ENCODE measurements around the genes LENG8, GP6, SYT5 and HSPBP1.

DNA sequence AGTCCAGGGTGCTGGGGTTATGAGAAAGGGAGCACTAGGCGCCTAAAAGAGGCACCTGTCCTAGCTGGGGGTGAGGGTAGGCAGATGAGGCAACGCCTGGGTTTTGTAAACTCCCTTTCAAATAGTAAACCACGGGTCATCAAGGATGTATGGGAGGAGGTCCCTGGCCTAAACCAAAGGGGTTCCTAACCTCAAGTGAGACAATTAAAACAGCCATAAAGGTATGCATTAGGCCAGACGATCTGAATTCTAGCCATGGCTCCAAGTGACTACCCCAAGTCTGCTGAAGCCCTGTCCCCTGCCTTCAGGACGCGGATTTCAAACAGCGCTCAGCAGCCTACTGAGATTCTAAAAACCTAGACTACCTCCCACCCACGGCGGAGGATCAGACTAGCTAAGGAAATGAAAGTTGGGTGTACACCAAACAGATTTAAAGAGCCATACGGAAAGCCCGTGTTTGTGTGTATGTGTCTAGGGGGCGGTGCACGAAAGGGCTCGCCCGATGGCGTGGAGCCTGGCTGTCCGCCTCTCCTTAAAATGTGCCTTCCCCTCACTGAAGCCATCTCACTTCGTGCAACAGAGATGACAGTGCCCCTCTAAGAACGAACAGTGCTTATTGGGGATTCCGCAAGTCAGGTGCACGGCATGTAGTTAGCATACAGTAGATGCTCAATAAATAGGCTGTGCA is 831 bp downstream of the LENG1 start:
- RRBS = no CpG with 5 or more reads among the region's 21 CpGs

DNA sequence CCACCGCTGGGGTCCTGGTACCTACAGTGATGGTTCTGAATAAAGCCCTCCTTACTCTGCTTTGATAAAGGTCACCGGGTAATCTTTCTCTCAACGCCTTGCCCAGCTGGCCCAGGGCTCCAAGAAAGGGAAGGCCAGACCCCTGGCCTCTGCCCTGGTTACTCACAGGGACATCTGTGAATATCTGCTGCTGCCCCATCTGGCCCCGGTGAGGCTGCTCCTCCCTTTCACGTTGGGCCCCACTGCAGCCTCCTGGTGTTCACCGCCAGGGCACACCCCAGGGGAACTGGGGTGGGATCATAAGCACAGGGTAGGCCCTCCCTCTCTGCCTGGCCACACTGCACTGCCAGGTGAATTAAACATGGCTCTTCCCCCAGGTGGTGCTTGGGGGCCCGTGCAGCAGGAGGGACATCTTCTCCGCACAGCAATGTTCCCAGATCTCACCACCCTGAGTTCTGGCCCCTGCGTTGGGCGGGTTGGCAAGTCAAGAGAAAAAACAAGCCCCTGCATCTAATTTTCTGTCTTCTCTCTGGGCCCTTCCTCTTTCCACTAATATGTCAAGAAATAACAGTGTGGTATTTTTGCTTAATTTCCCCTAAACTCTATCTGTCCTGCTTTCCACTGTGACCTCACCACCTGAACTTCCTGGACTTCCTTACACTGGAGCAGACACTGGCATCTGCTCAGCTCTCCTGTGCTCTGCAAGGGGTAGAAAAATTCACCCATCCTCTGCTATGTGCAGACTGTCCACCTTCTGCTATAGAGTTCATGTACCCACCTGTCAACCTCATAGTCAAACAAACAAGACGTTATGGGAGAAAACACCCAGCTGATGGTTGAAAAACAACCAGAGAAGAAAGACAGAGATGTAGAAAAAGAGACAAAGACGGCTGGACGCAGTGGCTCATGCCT is 12.5 kb downstream of the LAIR1 start:
- RRBS = no CpG with 5 or more reads among the region's 13 CpGs

GRCh38 chr19:54374160-54374664 is 9.5 kb upstream of the LAIR1 start:
- RRBS = no CpG with 5 or more reads among the region's 12 CpGs

DNA sequence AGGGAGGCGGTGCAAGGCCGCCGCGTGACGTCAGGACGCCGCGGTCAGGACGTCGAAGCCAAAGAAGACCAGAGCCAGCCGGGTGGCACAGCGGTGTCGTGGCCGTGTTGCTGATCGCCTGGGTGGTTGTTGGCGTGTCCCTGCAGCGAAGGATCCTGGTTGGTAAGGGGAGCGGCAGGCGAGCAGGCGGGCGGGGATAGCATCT is at the start of gene LENG8:
Gene LENG8 (plus strand): TSS at position 51 of the 205 bp plus-strand sequence.
- RRBS = no CpG with 5 or more reads among the region's 21 CpGs

GRCh38 chr19:54449354-54450192 is 574 bp downstream of the LENG8 start:
- RRBS = under 1% methylated on average over 19 of the region's 74 CpGs

DNA sequence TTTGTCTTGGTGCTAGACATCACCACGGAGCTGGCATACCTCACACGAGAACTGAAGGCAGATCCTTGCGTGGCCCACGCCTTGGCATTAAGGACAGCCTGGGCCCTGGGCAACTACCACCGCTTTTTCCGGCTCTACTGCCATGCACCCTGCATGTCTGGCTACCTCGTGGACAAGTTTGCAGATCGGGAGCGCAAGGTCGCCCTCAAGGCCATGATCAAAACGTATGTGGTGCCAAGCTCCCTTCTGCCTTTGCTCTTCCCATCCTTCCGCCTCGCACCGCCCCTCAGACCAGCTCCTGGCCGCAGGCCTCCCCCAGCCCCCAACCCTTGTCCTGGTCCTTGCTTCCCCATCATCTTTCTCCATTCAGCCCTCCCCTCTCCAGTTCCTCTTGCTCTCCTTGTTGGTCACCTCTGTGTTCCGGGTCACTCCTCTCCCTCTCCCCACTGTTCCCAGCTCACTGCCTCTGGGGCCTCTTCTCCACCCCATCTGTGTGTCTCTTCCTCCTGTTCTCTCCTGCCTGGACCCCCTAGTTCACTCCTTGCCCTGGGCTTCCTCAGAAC is 5.2 kb downstream of the LENG9 start:
- RRBS = no CpG with 5 or more reads among the region's 16 CpGs

- RRBS = no CpG with 5 or more reads among the region's 8 CpGs
These were observed 969 bp downstream of the LAIR2 start for GRCh38 chr19:54503528-54504072.

DNA sequence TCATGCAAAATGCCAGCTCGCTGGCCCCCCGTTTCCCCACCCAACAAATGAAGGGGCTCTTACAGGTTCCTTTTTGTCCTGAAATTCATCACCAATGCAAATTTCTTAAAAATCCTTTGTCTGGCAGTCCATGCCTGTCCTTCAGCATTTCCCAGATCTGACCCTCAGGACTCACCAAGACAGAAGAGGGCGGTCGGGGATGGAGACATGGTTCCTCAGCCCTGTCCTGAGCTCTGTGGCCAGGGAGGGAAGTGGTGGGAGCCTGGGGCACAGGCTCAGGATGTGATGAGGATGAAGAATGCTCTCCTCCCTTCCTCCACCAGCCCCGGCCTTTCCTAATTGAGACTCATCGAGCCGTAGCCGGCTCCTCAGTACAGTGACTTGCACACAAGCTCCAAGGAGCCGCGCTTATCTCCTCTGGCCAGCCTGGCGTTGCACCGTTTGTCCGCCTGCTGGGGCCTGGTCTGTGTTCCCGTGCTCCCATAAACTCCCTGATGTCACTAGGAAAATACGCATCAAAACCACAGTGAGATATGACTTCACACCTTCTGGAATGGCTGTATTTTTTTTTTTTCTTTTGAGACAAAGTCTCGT is at the start of gene GP6:
Gene GP6 (minus strand): TSS at position 237 of the 594 bp plus-strand sequence.
- RRBS = no CpG with 5 or more reads among the region's 16 CpGs

DNA sequence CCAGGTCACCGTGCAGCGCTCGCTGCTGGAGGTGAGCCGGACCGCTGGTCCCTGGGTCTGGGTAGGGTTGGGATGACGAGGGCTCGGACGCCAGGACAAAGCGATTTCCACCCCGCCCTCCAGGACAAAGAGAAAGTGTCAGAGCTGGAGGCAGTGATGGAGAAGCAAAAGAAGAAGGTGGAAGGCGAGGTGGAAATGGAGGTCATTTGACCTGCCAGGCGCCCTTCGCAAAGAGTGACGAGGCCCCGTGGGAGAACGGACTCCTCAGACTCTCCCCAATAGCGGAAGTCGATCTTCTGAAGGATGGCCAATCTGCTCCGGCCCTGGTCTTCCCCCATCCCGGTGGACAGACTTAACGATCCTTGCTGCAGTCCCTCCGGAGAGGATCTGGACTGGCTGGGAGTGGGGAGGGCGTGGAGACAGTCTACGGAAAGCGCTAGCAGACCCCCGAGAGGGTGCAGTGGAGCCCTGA is 11.8 kb downstream of the EPS8L1 start:
- RRBS = no CpG with 5 or more reads among the region's 26 CpGs

GRCh38 chr19:55110995-55112180 is 6.0 kb downstream of the PPP1R12C start:
- RRBS = 56% methylated on average over 2 of the region's 30 CpGs

DNA sequence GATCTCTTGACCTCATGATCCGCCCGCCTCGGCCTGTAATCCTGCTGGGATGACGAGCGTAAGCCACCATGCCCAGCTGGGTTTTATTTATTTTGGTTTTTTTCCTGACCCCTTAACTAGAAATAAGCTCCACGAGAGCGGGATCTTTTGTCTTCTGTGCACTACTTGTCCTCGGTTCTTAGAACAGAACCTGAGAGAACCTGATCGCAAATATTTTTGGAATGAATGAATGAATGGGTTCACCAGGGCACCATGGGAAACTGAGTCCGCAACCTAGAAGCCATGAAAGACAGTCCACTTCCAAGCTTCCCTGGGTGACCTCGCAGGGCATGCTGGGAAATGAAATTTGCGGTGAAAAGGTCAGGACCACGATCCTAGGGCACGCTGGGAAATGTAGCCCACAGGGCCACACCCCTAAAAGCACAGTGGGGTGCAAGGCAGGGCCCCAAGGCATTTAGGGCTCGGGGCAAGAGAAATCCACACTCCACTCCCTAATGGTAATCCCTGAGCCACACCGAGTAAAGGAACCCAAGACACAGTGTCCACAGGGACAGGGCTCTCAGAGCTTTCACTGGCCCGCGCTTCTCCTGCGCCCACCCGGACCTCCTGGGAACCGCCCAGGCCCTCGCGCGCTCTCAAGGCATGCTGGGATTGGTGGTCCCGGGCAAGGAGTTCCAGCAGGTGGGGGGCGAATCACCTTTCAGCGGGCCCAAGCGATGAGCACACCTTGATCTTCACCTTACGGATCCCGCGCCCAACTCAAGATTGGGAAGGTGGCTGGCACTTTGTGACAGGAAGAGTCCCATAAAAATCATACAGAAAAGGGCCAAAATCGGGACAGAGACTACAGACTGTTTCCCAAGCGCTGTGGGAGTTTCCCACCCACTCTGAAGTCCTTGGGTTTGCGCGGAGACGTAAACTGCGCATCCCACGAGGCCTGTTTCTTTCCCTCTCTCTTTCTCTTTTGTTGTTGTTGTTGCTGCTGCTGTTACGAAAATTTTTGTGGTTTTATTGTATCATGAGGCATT is 1.1 kb upstream of the PPP1R12C start:
- RRBS = 13% methylated on average over 6 of the region's 39 CpGs

GRCh38 chr19:55141034-55141649 is 7.9 kb downstream of the TNNT1 start:
- RRBS = no CpG with 5 or more reads among the region's 29 CpGs

DNA sequence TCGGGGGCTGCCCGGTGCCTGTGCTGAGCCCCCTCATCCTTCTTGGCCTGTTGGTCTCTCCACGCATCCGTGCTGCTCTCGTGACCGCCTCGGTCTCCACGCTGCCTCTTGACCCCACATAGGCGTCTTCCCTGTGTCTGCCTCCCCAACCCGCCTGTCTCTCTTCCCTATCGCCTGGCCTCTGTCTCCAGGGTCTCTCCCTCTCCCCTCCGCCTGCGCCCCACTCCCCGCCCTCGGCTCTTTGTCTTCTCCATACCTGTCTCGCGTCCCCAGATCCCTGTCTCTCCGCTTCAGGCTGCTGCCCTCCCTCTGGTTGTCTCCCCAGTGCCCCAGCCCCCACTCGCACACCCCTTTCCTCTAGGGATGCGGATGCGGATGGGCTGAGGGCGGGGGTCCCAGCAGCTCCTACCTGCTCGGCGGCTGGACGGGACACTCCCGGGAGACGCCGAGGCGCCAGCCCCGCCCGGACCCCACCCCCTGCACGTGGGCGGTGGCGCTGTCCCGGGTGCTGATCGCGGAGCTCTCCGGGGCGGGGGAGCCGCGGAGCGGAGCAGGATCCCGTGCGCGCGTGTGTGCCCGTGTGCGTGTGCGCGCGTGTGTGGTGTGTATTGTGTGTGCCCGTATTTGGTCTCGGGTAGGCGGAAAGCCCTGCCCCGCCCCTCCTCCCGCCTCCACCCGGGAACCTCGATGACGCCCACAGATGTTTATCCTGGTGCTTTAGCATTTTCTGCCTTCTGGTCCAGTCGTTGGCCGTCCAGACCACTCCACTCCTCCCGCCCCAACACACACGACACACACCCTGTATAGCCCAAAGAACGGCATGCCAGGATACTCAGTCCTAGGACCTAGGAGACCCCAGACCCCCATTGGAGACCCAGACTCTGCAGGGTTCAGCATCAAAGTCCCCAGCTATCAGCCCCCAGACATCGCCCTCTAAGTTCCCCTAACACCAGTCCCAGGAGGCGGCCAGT is at the start of gene SYT5:
Gene SYT5 (minus strand): TSS at position 582 of the 971 bp plus-strand sequence.
- RRBS = 2% methylated on average over 5 of the region's 66 CpGs

- RRBS = no CpG with 5 or more reads among the region's 24 CpGs
These were observed 3.5 kb upstream of the TMEM86B start for GRCh38 chr19:55231846-55232761.

- RRBS = no CpG with 5 or more reads among the region's 25 CpGs
These were observed 11.9 kb downstream of the PPP6R1 start for GRCh38 chr19:55246804-55247354.

DNA sequence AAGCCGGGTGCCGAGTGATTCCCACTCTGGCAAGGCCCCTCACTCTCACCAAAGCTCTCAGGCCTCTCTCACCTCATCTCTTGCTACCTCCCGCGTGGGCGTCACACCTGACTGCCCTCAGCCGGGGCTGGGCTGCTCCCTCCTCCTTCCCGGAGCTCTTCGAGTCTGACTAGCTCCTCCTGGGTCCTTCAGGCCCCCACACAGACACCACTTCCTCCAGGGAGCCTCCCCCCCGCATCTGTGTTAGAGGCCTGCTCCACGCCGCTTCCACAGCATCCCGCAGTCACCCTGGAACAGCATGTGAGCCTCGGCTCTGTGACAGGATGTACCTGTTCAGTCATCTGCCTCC is 3.2 kb downstream of the PPP6R1 start:
- RRBS = no CpG with 5 or more reads among the region's 13 CpGs

DNA sequence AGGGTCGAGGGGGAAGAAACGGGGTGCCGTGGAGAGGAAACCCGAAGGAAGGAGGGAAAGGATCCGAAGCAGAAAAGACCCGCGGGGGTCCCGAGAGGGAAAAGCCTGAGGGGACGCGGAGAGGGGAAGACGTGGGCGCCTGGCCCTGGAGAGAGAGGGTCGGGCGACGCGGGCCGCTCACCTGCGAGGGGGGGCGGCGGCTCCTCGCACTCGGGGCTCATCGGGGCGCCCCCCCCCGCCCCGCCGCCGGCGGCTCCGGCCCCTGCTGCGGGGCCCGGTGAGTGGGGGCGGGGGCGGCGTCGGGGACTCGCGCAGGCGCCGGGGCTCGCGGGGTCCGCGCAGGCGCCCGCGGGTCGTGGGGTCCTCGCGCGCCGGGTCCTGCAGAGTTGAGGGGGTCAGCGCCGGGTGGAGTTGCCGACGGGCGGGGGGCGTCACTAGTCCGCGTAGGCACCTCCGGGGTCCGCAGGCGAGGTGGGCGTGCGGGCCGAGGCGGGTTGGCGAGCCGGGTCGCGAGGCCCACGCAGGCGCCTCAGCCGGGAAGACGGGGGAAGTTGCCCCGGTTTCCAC is 480 bp downstream of the PPP6R1 start:
- RRBS = 1% methylated on average over 37 of the region's 76 CpGs

DNA sequence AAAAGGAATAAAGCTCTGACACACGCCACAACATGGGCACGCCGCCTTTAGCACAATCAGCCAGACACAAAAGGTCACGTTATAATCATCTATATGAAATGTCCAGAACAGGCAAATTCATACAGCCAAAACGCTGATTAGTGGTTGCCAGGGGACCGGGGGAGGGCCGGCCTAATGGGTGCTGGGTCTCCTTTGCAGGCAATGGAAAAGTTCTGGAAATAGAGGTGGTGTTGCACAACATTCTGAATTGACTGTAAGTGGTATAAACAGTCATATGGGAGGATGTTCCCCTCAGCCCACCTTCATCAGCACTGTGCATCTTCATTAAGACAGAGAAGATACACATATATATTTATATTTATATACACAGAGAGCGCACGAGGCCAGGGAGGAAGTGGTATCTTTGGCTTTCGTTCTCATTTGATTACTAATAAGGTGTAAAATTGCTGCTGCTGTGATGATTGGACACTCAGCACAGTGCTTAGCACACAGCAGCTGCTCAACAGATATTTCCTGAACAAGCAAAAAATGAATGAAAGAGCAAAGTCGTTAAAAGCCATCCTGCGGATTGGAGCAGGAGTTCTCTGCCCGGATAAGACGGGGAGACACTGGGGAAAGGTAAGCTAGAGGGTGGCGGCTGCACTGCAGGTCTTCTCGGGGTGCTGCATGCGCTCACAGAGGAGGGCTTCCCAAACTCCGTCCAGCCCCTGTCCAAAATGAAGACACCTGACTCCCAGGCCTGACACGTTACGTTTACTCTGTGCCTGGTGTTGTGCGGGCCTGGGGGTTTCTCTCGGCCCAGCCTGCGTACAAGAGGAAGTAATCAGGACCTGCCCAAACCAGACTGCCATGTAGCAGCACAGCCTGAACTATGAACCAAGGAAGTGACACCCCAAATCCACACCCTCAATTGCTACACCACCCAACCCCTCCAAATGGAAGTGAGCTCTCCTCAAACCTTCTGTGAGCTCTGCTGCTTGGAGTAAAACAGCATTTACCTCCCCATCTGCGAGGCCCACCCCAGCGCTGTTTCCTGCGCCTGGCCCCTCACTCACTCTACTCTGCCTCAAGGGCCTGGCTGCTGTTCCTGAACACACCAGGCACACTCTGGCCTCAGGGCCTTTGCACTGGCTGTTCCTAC is 3.4 kb downstream of the HSPBP1 start:
- RRBS = no CpG with 5 or more reads among the region's 26 CpGs

DNA sequence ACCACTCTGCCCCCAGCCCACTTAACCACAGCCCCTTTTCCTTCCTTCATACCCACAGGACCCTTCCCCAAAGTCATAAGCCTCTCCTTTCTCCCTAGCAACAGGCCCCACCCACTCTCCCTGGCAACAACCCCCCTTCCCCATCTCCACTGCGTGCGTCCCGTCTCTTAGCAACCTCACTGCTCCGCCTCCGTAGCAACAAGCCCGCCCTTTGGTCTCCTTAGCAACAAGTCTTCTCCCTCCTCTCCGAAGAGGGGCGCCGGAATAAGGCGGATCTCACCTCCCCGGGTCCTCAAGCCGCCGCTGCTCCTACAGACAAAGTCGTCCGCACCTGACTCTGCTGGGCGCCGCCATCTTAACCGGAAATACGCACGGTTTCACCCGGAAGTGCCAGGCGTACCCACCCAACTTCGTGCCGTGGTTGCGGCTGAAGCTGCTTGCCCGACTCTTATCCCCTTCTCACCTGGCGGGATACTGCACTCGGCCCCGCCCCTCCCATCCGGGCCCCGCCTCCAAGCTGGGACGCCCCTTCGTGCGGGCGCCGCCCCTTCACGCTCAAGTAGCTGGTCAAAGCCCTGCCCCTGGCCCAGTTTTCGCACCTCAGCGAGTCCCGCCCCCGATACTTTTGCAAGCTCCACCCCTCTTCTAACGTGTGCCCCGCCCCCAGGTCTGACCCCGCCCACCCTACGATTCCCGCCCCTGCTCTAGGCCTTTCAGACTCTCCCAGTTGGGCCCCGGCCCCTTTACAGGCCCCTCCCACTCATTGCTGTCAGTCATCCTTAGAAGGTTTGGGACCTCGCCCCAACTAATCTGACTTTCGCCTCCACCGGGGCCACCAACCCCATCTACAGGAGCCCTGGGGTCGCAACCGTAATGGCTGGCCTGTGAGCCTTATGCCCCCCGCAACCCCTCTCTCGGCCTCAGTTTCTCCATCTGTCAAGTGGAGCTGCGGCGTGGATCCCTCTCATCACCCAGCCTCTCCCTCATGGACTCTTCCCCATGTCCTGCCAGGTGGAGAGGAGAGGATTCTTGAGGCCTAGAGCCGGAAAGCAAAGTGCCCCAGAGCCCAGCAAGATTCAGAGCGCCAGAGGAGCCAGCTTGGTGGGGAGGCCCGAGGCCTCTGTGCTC is at the start of gene HSPBP1:
Gene HSPBP1 (minus strand): TSS at position 356 of the 1,128 bp plus-strand sequence.
- RRBS = 5% methylated on average over 11 of the region's 59 CpGs

- RRBS = no CpG with 5 or more reads among the region's 16 CpGs
These were observed 466 bp downstream of the TMEM150B start for GRCh38 chr19:55324551-55325199.